ENCODE measurements around the gene CHSY1.

DNA sequence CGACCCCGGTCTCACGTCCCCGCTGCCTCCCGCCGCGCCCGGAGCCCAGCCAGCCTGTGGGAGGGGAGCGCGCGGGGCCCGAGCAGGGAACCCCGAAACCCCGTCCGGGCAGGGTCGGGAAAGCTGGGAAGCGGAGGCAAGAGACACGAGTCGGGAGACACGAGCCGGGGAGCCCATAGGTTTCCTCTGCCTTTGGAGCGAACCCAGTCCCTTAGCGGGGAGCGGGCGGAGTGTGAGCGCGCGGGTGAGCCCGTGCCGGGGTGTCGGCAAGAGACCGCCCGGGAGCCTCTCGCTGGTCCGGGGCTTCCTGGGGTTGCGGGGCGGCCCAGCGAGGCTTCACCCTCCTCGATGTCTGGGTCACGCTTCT is 483 bp downstream of the LRRK1 start:
- RRBS: under 1% methylated on average over 24 of the region's 40 CpGs

DNA sequence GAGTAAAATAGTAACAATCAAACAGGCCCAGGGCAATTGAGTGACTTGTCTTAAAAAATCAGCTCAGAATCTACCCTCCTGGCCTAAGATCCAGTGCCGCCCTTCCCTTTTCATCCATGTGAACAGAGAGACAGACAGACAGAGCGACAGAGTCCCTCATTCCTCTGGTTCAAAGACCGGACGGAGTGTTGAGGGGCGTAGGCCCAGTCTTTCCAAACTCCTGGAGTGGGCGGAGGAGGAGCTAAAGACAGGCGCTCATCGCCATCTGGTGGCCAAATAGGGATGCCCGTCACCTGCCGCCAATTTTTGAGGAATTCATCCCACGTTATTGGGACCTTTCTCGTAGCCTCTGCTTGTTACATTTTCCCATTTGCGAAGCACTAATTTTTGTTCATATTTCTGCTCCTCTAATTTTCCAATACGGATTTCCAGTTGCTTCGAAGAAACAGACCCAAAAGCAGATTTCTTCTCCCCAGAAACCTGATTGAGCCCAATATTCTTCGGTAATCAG is 87.8 kb downstream of the LRRK1 start:
- RRBS: no CpG with 5 or more reads among the region's 16 CpGs

DNA sequence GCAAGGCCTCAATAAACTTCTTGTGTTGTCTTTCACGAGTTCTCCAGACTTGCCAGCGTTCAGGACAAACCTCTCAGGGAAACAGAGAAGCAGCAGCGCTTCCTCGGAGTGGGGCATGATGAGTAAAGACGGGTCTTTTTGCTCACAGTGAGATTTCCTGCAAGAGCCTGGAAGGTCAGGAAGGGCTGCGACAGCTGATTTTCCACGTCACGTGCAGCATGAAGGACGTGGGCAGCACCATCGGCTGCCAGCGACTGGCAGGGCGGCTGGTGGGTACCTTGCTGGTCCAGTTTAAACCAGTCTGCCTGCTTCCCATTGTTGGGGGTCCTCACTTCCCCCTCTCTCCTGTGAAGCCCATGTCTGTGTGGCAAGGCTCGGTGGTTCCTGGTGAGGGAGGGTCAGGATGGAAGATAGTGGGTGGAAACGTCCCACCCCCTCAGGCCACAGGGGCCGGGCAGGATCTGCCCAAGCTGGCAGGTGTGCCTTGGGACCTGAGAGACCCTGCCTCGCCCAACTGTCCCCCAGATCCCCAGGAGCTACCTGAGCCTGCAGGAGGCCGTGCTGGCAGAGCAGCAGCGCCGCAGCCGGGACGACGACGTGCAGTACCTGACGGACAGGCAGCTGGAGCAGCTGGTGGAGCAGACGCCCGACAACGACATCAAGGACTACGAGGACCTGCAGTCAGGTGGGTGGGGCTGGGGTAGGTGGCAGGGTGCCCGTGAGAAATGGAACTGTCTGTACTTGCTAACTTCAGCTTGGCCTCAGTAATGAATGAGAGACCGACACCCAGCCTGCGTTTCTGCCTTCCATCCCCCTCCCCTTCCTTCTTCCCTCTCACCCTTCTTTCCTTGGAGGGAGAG is 108.2 kb downstream of the LRRK1 start:
- RRBS: no CpG with 5 or more reads among the region's 31 CpGs

DNA sequence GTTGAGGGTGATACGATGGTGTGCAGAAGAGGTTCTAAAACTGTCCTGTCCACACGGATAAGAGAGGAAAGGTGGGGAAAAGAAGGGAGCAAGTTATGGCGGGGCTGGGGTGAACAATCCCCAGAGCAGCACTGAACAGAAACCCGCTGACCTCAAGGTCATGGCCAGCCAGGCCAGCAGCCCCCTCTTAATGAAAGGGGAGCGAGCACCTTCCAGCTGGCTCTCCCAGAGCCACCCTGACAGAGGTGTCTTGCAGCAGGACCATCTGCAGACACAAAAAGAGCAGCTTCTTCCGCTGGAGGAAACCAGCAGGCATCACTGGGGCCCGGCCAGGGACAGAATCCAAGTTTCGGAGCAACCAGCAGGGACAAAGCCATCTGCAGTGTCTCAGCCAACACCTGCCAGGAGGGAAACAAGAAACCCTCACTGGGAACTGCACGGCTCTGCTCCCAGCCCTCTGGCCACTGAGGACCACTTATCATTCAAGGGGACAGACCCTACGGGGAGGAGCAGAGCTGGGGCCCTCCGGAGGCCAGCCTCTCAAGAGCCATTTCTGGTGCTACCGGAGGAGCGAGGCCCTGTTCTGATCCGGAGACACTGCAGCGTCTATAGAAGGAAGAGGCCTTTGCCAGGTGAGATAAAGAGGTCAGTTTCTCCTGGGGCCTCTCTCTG is 89.2 kb downstream of the CHSY1 start:
- RRBS: no CpG with 5 or more reads among the region's 15 CpGs

GRCh38 chr15:101190731-101191285 is 61.0 kb downstream of the CHSY1 start:
- RRBS: no CpG with 5 or more reads among the region's 11 CpGs

- RRBS: no CpG with 5 or more reads among the region's 5 CpGs
Measured at GRCh38 chr15:101231533-101232107, 20.2 kb downstream of the CHSY1 start.

GRCh38 chr15:101232538-101233451 is 19.1 kb downstream of the CHSY1 start:
- RRBS: no CpG with 5 or more reads among the region's 15 CpGs

GRCh38 chr15:101242366-101243263 is 9.2 kb downstream of the CHSY1 start:
- RRBS: no CpG with 5 or more reads among the region's 15 CpGs

GRCh38 chr15:101251158-101252081 is at the start of gene CHSY1:
Gene CHSY1 (minus strand): TSS chr15:101252048.
- RRBS: 1% methylated on average over 112 of the region's 161 CpGs

DNA sequence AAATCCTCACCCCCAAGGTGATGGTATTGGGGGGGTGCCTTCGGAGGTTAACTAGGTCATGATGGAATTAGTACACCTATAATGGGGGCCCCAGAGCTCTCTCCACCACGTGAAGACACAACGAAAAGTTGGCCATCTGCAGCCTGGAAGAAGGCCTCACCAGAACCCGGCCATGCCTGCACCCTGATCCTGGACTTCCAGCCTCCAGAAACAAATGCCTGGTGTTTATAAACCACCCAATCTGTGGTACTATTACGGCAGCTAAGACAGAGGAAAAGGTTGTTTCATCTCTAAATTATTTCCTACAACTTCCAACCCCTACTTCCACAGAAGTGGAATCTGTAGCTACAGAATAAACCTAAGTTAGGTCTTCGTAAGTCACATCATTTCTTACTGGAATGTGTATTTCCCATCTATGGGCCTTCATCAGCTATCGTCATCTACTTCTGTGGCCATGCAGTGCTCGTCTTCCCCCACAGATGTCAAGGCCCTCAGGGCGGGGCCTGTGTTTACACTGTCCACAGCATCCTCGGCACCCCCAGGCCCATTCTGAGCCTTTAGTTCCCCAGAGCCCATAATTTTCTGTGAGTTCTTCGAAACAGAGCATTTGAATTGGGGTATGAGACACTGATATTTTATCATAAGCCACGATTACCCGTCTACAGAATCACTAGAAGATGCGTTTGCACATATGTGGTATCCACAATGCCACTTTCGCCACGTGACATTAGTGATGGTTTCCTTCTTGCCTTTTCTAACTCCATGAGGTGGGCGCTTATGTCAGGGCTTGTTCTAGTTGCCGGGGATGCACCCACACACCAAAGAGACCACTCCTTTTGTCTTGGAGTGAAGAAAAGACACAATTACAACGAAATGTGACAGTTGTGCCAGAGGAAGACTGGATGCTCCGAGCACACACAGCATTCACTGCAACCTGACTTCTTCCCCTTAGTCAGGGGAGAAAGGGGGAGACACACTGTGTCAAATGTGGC is 8.8 kb downstream of the SELENOS start:
- RRBS: no CpG with 5 or more reads among the region's 20 CpGs

- RRBS: no CpG with 5 or more reads among the region's 13 CpGs
Measured at GRCh38 chr15:101281224-101282199, 4.2 kb upstream of the SELENOS start.

- RRBS: no CpG with 5 or more reads among the region's 4 CpGs
Measured at GRCh38 chr15:101313886-101314097, 18.7 kb upstream of the SNRPA1 start.

DNA sequence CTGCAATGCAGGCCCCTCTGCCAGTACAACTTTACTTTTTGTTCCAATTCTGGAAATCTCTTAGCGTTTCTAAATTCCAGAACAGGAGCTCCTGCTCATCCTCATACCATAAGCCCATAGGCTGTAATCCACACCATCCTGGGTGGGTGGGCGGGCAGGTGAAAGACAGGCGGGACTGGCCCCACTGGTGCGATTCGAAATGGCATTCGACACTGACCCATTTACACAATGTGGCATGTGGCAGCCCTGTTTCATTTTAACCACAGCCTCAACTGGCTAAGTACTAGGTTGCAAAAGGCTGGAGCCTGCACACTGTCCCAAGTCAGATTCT is 38.6 kb upstream of the SNRPA1 start:
- RRBS: no CpG with 5 or more reads among the region's 6 CpGs

- RRBS: no CpG with 5 or more reads among the region's 29 CpGs
Measured at GRCh38 chr15:101398198-101398912, 91.2 kb downstream of the PCSK6 start.

- RRBS: no CpG with 5 or more reads among the region's 18 CpGs
Measured at GRCh38 chr15:101408056-101408624, 81.4 kb downstream of the PCSK6 start.

- RRBS: 1% methylated on average over 16 of the region's 24 CpGs
Measured at GRCh38 chr15:101489001-101489178, 617 bp downstream of the PCSK6 start.

DNA sequence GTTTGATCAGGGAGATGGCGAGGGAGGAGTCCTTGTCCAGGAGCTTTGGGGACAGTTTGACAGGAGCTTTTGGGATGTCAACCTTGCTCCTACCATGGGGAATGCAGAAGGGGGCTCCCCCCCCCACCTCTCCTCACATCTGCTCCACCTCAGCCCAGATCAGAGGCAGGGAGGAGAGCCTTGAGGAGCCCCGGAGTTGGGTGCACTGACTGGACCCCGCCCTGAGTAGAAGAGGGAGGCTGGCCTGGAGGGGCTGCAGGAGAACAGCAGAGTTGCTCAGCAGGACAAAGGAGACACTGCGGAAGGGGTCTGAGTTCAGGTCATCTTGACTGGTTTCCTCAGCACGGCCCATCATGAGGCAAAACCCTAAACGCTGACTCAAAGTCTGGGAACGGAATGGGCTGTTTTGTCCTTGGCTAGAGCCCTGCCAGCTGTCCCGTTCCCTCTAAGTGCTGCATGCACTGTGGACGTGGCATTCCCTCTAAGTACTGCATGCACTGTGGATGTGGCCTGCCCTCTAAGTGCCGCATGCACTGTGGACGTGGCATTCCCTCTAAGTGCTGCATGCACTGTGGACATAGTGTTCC is 36.9 kb downstream of the TM2D3 start:
- RRBS: no CpG with 5 or more reads among the region's 11 CpGs

GRCh38 chr15:101657925-101658425 is 5.8 kb upstream of the TM2D3 start:
- RRBS: no CpG with 5 or more reads among the region's 6 CpGs

- RRBS: no CpG with 5 or more reads among the region's 2 CpGs
Measured at GRCh38 chr15:101661988-101662653, 9.9 kb upstream of the TM2D3 start.

DNA sequence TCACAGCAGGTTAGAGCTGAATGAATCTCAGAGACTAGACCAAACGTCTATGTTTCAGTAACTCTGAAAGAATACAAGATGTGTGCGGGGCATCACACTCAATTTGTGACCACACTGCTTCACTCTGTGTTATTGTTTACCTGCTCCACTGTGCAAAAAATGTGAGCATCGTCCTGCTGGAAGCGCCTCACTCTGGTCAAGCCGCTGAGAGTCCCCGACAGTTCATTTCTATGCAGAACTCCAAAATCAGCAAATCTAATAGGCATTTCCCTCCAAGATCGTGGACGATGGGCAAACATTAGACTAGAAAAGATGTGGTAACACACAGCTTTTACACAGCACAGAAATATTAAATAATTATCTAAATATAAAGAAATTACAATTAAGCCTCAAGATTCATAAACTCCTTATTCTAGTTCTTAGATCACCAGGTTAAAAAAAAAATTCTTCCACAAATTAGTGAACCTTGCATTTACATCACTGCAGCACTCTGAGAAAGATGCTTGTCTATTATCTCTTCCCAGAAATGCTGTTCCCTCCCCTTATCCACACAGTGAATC is 31.8 kb upstream of the TM2D3 start:
- RRBS: no CpG with 5 or more reads among the region's 8 CpGs

Data from GM12891 (cell line).